SUDHL5 (cell line): Measurements from ENCODE around the gene MTURN.

GRCh38 chr7:29564460-29565488 is 1.1 kb downstream of the PRR15 start:
- PRO-cap: no peak

GRCh38 chr7:29684458-29684775 is 120.8 kb downstream of the PRR15 start:
- PRO-cap: no peak

- PRO-cap: no peak
Observed at GRCh38 chr7:29795787-29796121, 10.6 kb upstream of the WIPF3 start.

- PRO-cap: no peak
Observed at GRCh38 chr7:29922840-29923687, 66.5 kb downstream of the SCRN1 start.

DNA sequence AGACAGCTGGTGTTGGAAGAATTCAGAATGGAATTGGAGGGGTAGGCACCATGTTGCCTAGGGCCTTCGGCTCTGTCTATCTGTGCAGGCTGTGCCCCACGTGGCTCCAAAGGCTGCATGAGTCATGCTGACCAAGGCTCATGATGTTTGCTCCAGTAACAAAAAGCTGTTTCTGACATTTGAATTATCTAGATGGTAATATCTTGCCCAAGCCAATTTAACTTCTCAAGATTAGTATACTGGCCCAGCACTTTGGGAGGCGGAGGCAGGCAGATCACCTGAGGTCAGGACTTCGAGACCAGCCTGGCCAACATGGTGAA is 57.5 kb downstream of the SCRN1 start:
- PRO-cap: no peak

DNA sequence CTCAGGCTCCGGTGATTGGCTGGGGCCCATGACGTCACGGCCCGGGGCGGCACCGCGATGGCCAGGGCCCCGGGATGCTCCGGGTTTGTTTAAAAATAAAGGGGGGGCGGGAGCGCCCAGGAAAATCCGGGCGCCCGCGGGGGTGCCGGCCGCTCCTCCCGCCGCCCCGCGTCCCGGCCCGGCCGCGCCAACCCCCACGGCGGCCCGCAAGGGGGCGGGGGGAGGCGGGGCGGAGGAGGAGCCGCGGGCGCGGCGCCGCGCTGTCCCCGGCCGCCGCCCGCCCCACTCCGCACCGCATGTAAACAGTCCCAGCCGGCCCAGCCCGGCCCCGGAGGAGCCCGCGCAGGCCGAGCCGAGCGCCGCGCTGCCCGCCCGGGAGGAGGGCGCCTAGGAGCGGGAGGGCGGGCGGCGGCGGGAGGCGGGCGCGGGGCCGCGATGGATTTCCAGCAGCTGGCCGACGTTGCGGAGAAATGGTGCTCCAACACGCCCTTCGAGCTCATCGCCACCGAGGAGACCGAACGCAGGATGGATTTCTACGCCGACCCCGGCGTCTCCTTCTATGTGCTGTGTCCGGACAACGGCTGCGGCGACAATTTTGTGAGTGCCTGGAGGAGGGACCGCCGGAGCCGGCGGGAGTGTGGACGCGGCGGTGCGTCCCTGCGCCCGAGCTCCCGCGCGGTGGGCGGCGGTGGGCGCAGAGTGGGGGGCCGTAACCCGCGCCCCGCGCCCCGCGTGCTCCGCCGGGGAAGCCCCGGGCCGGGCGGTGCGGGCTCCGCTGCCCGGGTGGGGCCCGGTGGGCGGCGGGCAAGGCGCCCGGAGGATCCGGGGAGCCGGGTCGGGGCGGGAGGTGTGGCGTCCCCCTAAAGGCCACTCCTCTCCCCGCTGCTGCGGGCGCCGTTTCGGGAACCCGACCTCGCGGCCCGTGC is at the start of gene MTURN:
MTURN (plus strand) TSS at position 285 of the 926 bp plus-strand sequence.
- PRO-cap: bidirectional peak, plus-strand start at position 285 of the sequence, minus-strand start at position 304 of the sequence

DNA sequence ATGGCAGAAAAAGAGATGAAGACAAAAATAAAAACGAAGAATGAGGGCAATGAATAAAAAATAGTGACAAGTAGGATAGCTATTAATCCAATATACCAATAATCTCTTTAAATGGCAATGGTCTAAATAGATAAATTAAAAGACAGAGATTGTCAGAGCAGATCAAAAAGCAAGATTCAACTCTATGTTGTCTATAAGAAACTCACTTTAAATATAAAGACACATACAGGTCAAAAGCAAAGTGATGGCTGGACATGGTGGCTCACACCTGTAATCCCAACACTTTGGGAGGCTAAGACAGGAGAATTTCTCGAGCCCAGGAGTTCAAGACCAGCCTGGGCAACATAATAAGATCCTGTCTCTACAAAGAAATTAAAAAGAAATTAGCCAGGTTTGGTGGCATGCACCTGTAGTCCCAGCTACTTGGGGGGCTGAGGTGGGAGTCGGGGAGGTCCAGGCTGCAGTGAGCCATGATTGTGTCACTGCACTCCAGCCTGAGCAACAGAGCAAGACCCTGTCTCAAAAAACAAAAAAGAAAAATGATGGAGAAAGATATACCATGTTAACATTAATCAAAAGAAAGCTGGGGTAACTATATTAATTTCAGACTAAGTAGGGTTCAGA is 67.2 kb upstream of the ZNRF2 start:
- PRO-cap: no peak

DNA sequence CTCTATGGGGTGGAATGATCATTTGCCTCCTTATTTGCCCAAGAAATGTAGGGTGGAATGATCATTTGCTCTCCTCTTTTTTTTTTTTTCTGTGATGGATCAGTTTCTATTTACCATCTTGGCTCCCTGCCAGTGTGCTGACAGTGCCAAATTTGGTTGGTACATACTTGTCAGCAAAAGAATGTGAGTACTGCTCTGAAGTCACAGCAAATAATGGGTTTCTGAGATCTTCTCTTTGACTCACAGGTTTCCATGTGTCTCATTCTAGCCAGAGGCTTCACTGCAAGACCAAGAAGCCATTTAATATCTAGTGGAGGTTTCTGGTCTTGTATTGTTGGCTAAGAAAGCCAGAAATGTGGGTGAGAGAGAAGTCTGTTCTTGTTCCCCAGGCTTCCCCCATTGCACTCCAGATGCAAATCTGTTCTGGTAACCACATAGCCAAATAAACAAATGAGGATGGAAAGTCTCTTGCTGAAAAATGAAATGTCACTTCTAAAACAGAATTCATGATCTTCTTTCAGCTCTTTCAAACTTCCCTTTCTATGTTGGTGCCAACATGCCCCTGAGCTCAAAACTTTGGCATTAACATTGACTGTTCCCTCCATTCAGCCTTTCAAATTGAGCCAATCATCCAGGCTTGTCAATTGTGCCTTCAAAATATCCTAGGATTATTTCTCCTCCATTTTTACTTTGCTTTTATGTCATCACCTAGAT is 45.3 kb upstream of the ZNRF2 start:
- PRO-cap: bidirectional peak, plus-strand start at position 523 of the sequence, minus-strand start at position 408 of the sequence

- PRO-cap: no peak
Observed at GRCh38 chr7:30292138-30292637, 7.8 kb downstream of the ZNRF2 start.

GRCh38 chr7:30470568-30471673 is 7.7 kb downstream of the NOD1 start:
- PRO-cap: no peak

- PRO-cap: bidirectional peak, plus-strand start at chr7:30505079, minus-strand start at chr7:30504743
Observed at GRCh38 chr7:30504915-30505436, 347 bp upstream of the GGCT start.

DNA sequence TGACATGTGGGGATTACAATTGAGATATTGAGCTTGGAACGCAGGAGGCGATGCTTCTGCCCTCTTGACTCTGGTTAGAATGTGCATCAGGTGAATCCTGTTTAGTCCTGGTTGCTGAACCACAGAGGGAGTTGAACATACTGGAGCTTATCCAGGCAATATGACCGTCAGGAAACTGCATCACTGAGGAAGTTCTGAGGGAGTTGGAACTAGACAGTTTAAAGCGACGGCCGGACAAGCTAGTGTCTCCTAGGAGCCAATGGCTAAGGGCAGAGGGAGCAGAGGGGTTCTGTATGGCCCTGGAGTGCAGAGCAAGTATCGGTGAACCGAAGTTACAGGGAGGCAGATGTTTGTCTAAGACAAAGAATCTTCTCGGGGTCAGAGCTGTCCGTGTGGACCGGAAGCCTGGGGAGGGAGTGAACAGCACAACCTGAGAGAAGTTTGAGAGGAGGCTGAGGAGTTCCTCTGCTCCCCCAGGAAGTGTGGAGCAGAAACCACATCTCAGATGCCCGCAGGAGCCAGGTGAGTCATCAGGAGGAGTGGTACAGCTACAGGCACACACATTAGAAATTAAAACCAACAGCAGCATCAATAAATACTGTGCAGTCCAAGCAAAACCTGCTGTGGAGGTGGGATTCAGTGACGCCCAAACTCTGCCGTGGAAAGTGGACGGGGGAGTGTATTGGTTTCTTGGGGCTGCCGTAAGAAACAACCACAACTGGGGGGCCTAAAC is 31.5 kb upstream of the GARS1 start:
- PRO-cap: no peak

DNA sequence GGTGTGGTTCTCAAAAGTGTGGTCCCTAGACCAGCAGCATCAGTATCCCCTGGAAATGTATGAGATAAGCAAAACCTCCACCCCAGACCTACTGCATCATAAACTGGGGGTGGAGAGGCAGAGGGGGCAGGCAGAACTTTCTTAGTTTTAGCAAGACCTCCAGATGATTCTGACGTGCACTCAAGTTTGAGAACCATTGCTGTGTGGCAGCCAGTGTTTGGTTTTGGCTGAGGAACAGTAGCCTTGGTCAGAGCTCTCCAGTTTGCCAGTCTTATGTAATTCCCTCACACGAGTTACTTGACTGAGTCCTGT is 38.4 kb downstream of the GARS1 start:
- PRO-cap: no peak

- PRO-cap: no peak
Observed at GRCh38 chr7:30866973-30867883, 44.4 kb upstream of the AQP1 start.

GRCh38 chr7:30898298-30898599 is 13.4 kb upstream of the AQP1 start:
- PRO-cap: no peak

DNA sequence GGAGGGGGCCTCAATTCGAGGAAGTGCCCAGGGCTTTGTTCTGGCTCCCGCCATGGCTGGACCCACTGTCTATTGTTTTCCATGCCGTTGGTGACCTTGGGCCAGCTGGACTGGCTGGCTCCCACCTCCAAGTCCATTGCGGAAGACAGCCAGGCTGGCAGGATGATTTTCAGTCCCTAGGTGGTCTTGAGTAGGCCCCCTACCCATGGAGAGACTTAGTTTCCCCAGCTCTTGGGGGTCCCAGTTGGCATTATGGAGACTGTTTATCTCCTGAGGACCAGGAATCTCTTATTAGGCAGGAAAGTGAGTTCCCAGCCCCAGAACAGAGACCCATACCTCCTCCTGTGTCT is 13.1 kb upstream of the AQP1 start:
- PRO-cap: no peak

DNA sequence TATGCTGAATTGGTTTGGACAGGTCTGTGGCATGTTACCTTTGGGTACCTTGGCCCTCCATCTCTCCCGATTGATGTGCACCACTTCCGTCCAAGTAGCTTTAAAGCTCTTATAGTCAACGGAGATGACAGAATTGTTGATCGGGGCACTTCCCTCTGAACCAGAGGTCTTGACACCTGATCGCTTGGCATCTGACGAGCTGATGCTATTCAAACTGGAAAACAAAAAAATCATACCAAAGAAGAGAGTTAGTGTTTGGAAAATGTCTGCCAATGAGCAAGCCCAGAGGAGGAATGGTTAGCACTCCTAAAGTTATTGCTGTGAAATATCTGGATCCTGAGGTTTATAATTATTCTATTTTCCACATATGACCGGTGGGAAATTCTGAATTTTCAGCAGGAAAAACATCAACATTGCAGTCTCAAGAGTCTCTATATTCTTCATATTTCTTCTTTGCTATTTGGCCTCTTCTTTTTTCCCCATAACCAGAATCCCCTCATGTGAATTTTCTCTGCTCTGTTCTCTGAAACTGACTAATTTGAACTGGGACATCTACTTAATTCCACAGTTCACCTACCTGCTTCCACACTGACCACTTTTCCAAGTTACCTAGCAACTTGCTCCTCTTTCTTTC is 136.1 kb downstream of the PPP1R17 start:
- PRO-cap: no peak

DNA sequence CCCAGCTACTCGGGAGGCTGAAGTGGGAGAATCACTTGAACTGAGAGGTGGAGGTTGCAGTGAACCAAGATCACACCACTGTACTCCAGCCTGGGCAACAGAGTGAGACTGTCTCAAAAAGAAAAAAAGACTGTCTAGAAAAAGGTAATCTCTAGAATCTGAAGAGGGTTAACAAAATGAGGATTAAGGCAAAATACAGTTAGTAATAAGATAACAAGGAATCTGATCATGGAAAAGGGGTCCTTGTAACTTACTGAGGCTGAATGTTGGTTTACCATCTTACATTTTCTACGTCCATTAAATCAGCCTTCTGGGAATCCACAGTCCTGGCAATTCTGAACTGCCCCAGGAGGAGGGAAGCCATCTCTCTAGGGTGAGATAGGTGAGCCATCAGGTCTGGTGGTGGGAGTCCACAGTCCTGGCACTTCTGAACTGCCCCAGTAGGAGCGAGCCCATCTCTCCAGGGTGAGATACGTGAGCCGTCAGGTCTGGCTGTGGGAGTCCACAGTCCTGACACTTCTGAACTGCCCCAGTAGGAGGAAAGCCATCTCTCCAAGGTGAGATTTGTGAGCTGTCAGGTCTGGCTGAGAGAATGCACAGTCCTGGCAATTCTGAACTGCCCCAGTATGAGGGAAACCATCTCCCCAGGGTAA is 14.6 kb downstream of the AVL9 start:
- PRO-cap: no peak

DNA sequence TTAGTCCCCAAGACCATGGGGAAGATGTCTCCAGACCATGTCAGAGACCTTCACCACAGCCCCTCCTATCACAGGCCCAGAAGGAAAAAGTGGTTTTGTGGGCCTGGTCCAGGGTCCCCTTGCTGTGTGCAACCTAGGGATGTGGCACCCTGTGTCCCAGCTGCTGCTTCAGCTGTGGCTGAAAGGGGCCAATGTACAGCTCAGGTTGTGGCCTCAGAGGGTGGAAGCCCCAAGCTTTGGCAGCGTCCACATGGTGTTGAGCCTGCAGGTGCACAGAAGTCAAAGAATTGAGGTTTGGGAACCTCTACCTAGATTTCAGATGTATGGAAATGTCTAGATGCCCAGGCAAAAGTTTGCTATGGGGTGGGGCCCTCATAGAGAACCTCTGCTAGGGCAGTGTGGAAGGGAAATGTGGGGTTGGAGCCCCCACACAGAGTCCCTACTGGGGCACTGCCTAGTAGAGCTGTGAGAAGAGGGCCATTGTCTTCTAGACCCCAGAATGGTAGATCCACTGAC is 26.5 kb downstream of the AVL9 start:
- PRO-cap: no peak

DNA sequence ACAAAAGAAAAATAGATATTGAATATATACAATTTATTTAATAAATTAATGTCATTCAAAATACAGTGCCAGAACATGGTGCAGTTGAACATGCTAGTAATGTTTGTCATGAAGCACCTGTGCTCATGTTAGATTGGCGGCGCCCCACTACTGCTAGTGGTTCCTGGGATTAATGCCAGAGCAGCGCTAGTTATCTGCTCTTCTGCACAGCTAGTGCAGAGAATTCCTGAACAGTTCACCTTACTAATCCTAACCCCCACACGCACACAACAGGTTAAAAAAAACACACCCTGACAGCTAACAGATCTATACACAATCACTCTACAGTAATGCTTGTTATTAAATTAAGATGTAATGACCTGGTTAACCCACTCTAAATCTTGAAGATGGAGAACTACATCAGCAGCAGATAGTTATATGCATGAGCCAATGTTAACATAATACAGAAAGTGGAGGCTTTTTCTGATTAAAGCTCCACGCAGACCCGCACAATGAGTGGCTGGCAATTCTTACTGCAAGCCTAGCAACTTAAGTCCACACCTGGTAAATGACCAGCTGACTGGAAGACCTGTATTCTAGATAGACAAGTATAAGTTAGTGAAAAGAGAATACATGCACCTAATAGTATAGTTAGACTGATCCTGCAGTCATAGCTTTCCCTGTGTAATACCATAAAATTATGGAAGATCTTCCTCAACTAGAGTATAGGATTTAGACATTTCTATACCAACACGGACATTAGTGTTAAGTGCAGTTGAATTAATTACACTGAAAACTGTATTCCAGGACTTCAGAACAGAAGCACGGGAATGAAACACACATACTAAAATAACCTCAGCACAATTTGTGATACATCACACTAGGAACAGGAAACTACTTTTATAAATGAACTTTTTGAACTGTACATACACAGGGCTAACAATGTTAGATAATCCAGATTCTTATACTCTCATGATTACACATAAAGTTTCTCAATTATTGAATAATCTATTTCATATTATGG is 23.1 kb downstream of the KBTBD2 start:
- PRO-cap: no peak